Mesenteric fat pad (tissue), 1 donor: Measurements from ENCODE around the gene GOLGA8B.

DNA sequence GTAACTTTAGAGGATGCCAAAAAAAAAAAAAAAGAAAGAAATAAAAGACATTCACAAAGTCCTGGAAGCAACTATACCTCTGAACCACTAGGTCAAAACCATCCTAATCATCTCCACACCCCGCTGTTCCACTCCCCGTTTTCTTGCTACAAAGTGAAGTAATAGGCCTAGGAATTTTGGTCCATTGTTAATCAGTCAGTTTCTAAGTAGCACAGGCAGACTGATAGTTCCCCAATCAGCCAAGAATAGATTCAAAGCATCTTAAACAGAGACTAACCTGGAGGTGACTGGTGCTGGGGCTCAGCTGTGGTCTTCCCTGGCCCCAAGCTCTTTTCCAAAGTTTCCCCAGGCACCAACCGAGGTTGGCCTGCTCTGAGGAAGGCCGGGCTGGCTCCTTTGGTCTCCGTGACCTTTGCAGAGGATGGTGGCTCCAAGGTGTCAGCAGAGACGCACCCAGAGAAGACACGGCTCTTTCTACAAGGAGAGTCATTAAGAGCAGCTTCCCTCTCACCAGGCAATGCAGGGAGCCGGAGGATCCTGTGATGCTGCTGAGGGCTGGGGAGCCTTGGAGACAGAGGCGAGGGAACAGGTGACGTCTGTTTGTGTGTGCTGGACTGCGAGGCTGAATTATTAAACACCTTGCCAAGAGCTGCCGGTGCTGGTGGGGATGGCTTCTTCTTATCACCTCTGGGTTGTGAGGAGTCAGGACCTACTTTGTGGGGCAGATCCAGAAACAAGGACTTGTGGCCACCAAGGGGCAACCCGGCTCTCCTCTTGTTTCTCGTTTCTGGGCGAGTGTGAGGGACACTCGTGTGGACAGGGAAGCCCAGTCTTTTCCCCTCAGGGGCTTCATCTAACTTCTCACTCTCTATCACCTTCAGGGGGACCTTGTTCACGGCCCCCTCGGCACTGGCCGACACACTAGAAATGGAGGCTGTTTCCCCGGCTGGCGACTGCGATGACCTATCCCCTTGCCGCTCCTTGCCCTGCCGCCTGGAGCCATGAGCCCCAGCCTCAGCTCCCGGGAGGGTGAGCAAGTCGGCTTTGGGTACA is 41.4 kb downstream of the FMN1 start:
- PRO-cap = no peak

DNA sequence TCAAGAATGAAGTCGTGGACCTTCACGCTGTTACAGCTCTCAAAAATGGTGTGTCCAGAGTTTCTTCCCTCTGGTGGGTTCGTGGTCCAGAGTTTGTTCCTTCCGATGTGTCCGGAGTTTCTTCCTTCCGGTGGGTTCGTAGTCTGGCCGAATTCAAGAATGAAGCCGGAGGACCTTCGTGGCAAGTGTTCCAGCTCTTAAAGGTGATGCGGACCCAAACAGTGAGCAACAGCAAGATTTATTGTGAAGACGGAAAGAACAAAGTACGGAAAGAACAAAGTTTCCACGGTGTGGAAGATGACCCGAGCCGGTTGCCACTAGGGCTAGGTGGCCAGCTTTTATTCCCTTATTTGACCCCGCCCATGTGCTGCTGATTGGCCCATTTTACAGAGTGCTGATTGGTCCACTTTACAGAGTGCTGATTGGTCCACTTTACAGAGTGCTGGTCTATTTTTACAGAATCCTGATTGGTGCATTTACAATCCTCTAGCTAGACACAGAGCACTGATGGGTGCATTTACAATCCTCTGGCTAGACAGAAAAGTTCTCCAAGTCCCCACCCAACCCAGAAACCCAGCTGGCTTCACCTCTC is 10.2 kb downstream of the KATNBL1 start:
- PRO-cap = no peak

- PRO-cap = no peak
These were observed 51.4 kb upstream of the GOLGA8A start for GRCh38 chr15:34488879-34489569.

- PRO-cap = no peak
These were observed 52.7 kb upstream of the GOLGA8A start for GRCh38 chr15:34490272-34490831.

DNA sequence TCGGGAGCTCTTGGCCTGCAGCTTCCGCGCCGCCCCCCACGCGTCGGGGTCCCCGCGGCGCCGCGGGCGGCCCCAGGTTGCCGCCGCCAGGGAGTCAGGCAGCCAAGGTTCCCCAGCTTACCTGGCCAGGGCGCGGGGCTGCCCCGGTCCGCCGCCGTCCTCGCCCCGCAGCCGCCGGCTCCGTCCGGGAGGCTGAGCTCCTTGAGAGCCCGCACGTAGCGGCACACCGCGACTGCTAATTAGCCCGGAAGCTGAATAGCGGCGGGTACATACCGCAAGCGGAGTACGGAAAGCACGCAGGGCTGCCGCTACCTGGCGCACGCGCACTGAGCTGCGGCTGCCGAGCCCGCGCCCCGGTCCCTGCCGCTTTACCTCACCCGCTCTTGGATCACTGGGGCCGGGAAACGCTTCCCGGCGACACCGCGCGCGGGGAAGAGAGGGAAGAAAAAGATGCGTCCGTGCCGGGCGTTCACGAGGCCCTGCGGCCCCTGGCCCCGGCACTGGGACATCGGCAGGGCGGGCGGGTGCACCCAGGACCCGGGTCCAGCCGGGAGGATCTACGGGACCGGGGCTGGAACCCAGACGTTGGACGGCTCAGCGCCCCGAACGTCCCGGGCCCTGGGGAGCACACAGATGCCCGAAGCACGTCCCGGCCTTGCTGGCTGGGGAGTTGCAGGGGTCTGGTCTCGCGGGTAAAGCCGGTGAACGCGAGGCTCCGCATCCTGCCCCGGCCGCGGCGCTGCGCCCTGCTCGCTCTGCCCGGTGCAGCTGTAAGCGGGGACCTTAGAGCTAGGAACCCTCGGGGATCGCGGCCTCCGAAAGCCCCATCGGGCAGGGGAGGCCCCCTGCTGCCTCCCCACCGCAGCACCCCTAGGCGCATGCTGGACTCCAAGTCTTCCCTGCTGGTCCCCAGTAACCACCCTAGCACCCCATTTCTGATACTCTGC is at the start of gene GOLGA8B:
Gene GOLGA8B, minus strand, starts transcription at position 257 of the 947 bp plus-strand sequence.
- PRO-cap = no peak

DNA sequence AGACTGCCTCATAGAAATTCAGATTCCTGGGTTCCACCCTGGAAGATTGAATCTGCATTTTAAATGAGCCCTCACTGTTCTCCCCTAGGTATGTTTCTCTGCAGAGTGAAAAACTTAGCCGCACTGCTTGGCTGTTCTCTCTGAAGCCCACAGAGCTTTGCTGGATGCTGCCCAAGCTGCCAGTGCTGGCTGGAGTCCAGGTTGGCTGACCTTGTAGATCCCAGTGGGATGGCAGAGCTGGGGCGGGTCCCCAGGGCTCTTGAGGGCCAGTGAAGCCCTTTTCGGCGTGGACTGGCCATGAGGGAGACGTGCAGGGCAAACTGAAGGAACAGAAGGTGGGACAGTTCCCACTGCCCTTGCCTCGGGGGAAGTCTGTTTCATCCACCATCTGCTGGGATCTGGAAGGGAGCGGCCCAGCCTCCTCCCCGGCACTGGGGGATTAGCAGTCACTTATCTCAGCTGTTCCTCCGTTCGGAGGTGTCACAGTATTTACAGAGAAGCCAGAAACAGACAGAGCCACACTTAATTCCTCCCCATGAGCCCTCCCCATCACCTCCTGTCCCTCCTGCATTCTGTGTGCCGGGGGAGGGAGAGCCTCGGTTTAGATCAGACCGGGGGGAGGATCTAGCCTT is 3.9 kb upstream of the ACTC1 start:
- PRO-cap = no peak

- PRO-cap = no peak
These were observed 9.1 kb upstream of the AQR start for GRCh38 chr15:34978490-34979150.

DNA sequence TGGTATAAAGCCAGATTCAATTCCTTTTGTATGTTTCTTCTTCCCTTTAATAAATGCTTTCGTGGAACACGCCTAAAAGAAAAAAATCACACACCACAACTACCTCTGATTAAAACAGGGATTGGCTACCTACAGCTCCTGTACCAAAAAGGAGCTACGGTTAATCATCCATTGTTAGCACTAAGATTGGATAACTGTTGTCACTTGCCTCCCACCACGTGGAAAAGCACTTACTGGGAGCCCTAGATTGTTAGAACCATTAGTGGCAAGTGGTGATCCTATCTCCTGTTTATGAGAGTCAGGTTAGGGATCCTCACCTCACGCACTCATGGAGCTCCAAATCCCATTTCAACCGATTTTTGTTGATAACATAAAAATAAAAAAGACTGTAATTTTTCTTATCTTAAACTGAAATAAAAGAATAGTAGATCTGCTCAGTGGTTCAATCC is 1.0 kb downstream of the ZNF770 start:
- PRO-cap = no peak

- PRO-cap = no peak
These were observed 450 bp downstream of the ZNF770 start for GRCh38 chr15:34987532-34988141.

GRCh38 chr15:35061447-35062460 is 23.3 kb downstream of the NANOGP8 start:
- PRO-cap = no peak

GRCh38 chr15:35301040-35301476 is 216.0 kb upstream of the NANOGP8 start:
- PRO-cap = no peak

- PRO-cap = no peak
These were observed 159.9 kb upstream of the DPH6 start for GRCh38 chr15:35705890-35706309.

DNA sequence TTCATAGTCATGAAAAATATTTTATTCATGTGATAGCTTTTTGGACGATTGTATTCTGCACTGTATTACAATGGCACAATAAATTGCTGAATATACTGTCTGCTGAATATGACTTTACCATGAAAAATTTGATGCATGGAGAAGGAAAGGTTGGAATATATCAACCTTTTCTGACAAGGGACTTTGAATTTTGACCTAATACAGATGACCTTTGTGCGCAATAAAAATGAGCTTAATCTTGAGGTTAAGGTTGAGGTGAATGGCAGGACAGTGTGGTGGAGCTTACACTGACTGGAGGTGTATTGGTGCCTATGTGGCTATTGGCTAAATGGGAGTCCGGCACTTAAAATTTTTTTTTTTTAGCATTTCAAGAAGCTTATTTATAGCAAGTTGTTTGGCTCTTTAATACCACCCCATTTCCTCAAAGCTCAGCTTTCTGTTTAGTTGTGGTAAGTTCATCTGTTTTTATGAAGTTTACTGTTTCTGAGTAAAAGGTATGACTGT is 15.1 kb downstream of the CDIN1 start:
- PRO-cap = no peak

DNA sequence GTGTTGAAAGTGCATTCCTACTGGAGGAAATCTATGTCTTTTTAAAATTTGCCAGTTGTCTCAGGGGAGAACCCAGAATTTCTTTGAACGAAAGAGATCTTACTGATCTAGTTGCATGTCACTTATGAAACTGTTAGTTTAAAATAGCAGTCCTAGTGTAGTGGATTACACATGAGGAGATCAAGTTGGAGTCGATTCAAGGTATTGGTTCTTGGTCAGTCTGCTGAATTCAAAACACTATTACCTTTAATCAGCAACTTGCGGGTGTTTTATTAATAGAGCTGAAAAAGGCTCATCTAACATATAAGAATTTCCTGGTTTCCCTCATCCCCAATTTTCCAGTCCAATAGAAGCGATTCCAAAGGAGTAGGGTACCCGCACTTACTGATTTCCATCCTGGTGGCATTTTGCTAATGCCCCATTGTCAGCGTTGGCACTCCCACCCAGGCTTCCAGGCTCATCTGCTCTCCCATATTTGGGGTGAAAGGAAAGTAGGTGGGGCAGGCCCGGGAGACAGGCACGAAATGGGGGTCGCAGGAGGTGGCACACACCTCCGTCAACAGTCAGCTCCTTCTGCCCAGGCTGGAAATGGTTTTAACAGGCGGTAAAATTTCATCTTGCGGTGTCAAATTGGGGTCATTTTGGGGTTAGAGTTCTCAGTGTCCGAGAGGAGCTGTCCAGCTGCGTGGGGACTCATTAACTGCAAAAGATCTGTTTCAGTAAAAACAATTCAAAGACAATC is 3.9 kb upstream of the MEIS2 start:
- PRO-cap = no peak

DNA sequence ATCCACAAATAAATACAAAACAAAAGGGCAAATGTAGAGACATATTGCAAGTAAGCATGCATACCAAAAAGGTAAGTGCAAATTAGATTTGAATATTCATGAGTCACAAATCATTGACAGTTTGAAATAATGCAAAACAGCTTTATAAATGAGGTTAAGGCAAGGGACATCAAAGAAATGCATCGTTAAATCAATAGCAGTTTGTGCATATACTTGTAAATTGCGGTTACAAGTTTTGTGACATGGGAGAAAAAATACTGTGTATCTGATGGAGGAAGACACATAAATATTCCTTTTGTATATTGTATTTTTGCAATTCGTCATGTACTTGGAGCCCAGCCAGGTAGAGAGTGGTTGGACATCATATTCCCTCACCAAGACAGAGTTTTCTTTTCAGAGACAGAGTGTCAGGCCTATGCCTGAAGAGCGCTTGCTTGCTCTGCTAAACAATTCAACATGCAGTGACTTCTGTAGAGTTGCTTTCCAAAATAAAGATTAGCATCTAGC is 24.7 kb upstream of the MEIS2 start:
- PRO-cap = no peak

DNA sequence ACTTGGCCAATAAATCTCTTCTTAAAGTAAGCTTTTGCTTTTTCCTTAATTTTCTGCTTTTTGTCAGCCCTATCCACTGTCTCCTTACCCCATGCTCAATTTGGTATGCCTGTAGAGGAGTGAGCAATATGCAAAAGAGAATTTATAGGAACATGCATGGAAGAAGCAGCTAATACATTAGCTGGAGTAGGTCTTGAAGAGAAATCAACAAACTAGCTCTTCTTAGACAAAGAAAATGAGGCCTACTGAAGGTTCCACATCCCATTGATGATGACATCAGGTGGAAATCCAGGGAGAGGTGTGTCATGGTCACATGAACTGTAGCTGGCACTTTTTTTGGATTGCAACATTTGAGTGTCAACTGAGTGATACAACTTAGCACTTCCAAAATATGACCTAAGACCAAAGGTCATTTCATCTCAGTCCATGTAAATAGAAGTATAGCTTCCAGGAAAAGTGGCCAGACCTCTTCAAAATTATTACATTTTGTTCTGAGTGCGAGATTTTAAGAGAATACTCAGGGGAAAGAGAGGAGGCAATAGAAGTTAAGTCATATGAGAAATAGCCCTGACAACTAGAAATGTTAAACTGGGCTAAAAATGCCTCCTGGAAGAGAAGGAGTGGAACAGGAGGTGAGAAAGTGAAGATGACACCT is 117.2 kb upstream of the MEIS2 start:
- PRO-cap = no peak

DNA sequence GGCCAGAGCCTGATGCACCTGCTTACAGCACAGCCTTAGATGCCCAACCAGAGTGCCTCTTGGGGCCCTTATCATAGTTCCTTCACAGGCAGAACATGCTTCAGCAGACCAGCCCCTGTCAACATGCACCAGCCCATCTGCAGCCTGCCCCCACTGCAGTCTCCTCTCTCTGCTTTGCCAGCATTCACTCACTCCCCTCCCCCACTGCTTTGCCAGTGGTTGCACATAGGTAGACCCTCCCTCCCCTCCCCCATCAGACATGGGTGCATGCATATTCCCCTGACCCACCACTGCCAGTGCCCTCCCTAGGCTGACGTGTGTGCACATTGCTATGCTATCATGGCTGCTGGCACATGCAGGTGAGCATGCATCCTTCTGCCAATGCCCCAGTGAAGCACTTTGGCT is 376.2 kb upstream of the TMCO5A start:
- PRO-cap = no peak

- PRO-cap = no peak
These were observed 46.6 kb downstream of the SPRED1 start for GRCh38 chr15:38299215-38299680.

DNA sequence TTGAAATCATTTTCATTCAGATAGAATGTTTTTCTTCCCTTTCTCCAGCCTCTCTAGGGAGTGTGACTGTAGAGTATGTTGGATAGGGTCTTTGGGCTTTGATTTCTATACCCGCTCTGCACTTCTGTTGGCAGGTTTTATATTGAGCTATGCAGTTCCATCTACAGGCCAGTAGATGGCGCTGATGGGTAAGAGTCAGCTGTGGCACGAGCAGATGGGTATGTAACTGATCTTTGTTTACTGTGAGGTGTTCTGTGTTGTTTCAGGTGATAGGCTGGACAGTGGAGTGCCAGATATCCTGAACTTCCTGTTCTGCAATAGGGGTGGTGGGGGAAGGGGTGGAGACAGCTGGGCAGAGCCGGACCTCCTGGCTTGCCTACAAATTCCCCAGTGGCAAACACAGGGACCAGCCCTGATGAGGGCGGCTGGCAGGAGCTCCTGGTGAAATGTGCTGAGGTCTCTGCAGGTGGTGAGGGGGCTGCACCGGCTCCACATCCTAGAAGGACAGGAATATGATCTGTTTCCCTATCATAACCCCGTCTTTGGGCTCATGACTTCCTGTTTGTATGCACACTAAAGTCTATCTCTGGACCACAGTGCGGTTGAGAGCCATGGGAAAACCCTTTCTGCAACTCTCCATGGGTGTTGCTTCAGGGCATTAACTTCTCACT is 13.5 kb upstream of the FAM98B start:
- PRO-cap = no peak

GRCh38 chr15:38557704-38558377 is 6.8 kb downstream of the RASGRP1 start:
- PRO-cap = no peak